Uterus (tissue), 7 donors: ENCODE measurements around a stretch of chr6.

GRCh38 chr6:134826736-134827614 lies 122.9 kb downstream of the ALDH8A1 start:
- PRO-cap, 4 experiments = no peak in any of the 4 experiments
- RAMPAGE, long total RNA, 2 experiments = no peak in any of the 2 experiments
- RRBS = no CpG with 5 or more reads among the region's 2 CpGs

- PRO-cap, 4 experiments = no peak in any of the 4 experiments
- RAMPAGE, long total RNA, 2 experiments = no peak in any of the 2 experiments
- RRBS = no CpG with 5 or more reads among the region's 2 CpGs
Observed at GRCh38 chr6:134830793-134831395, 119.0 kb downstream of the ALDH8A1 start.

DNA sequence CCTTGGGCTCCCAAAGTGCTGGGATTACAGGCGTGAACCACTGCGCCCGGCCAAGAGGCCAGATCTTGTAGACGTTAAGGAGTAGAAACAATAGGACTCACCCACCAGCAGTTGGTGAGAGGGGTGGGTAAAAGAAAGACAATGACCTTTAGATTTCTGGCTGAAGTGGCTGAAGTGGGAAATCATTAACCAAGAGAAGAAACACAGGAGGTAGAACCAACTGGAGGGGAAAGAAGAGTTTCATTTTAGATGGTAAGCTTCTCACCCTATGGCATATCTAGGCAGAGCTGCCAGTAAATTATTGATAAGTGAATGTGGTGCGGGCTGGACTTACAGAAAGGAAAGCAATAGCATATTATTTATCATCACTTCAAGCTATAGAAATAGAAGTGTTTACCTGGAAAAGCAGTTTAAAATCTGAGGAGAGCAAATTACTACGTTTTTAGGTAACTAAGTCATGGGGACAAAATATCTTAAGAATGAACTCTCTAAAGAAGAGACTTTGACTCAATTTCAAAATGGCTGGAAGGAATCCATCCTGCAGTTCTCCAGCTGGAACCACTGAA lies 109.7 kb downstream of the ALDH8A1 start:
- PRO-cap, 4 experiments = no peak in any of the 4 experiments
- RAMPAGE, long total RNA, 2 experiments = no peak in any of the 2 experiments
- RRBS = no CpG with 5 or more reads among the region's 6 CpGs

- PRO-cap, 4 experiments = no peak in any of the 4 experiments
- RAMPAGE, long total RNA, 2 experiments = no peak in any of the 2 experiments
- RRBS = no CpG with 5 or more reads among the region's 6 CpGs
Observed at GRCh38 chr6:135030653-135031373, 23.8 kb downstream of the HBS1L start.

- PRO-cap, 4 experiments = no peak in any of the 4 experiments
- RAMPAGE, long total RNA, 2 experiments = no peak in any of the 2 experiments
- RRBS = no CpG with 5 or more reads among the region's 3 CpGs
Observed at GRCh38 chr6:135110040-135110335, 55.4 kb upstream of the HBS1L start.

- PRO-cap, 4 experiments = no peak in any of the 4 experiments
- RAMPAGE, long total RNA, 2 experiments = no peak in any of the 2 experiments
- RRBS = no CpG with 5 or more reads among the region's 4 CpGs
Observed at GRCh38 chr6:135194016-135194879, 13.1 kb downstream of the MYB start.

DNA sequence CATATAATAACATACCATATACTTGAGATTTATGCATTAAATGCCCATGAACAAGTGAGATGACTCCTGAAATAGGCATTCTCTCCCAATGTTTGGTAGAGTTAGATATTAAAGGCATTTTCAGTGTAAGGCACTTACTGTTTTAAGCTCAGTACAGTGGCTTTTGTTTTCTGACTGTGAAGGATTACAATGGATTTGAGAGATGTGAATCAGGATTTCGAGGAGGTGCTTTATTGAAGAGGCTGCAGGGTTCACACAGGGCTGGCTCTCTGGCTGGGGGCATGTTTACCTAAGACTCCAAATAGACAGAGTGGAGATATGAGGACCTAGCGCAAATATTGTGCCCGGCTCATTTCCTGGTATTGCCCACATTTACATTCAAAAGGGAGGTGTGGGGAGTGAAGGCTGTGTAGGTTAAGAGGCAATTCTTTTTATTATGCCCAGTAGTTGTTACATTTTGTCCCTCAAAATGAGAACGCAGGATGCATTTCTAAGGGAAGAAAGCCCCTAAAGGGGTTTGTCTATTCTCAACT lies 70.3 kb downstream of the MYB start:
- PRO-cap, 4 experiments = no peak in any of the 4 experiments
- RAMPAGE, long total RNA, 2 experiments = no peak in any of the 2 experiments
- RRBS = no CpG with 5 or more reads among the region's 4 CpGs

DNA sequence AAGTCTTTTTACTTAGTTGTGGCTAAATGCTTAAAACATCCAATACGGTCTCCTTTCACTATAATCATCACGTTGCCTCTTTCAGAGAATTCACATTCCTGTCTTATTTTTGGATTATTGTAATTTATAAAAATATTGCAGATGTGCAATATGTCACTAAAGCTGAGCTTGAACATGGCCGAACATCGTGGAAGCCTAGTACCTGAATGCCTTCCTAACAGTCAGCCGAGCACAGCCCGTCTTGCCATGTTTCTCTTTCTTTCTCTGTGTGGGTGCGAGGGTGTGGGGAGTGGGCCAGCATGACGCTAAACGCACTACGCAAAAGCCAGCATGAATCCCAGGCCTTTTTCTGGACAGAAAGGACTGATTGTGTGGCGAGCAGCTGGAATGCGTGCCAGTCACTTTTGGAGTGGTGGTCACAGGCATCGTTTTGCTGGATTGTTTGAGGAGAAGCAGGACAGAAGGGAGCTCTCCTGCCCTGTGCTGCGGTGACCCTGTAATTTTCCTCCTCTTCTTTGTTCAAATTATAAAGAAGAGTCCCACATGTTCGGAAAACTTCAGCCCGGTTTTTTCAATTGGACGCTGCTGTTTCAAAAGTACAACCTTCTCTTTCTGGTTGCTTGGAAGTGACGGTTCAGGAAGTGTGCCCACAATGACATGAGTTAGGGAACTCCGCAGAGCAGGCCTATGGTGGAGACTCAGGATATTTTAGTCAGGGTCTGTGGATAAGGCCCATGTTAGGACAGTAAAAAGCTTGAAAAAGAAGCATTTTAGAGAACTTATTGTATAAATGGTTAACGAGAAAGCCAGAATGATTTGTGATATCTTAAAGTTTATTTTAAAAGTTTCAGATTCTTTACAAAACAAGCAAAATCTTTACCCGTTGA lies 54.2 kb downstream of the PDE7B start:
- PRO-cap, 4 experiments = no peak in any of the 4 experiments
- RAMPAGE, long total RNA, 2 experiments = no peak in any of the 2 experiments
- RRBS = no CpG with 5 or more reads among the region's 21 CpGs

DNA sequence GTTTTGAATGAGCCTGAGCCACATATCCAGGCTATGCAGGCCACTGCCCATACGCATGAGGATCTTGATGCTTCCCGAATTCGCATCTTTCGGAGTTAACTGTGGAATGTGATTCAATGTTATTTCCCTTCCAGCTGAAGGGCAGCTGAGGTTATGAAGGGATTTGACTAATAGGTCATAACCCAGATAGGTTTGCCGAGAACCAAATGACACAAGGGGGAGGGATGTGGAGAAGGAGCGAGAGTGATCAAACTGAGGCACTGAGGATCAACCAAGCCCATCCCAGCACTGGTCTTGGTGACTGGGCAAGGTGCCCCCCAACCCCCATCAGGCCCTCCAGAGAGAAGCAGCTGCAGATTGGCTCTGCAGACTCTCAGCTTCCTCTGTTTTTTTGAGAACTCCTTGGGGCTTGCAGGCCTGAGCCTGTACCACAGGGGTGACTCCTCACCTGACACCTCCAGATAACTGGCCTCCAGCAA lies 185.8 kb downstream of the PDE7B start:
- PRO-cap, 4 experiments = no peak in any of the 4 experiments
- RAMPAGE, long total RNA, 2 experiments = no peak in any of the 2 experiments
- RRBS = no CpG with 5 or more reads among the region's 6 CpGs

- PRO-cap, 4 experiments = peak in 4 of 4 experiments; most common plus-strand start chr6:136038210 (in 2); most common minus-strand start chr6:136038065 (in 3)
- RAMPAGE, long total RNA, 2 experiments = no peak in any of the 2 experiments
- RRBS = no CpG with 5 or more reads among the region's 17 CpGs
Observed at GRCh38 chr6:136037708-136038571, 186.4 kb downstream of the PDE7B start.

GRCh38 chr6:136267935-136268786 lies 18.1 kb upstream of the MTFR2 start:
- PRO-cap, 4 experiments = no peak in any of the 4 experiments
- RAMPAGE, long total RNA, 2 experiments = no peak in any of the 2 experiments
- RRBS = no CpG with 5 or more reads among the region's 5 CpGs

GRCh38 chr6:136288192-136288616 lies 1.4 kb downstream of the BCLAF1 start:
- PRO-cap, 4 experiments = no peak in any of the 4 experiments
- RAMPAGE, long total RNA, 2 experiments = no peak in any of the 2 experiments
- RRBS = no CpG with 5 or more reads among the region's 8 CpGs

DNA sequence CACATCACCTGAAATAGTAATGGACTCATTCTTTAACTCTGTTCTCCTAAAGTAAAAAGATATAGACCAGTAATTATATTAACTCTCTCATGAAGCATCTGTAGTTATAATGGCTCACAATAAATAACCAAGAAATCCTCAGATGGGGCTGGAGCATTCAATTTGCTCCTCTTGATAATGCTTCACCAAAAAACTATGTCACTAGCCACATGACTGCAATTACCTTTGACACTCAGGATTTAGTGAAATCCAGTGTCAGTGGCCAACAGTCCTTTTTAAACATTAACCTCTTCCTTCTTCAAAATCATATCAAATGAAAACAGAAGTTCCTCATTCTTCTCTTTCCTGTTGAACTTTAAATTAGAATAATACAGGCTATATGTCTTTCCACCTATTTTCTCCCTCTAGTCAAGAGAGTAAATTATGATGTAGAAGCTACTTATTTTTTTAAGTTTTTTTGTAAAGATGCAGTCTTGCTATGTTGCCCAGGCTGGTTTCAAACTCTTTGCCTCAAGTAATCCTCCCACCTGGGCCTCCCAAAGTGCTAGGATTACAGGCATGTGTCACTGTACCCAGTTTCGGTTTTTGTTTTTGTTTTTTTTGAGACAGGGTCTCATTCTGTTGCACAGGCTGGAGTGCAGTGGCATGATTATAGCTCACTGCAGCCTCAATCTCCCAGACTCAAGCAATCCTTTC lies 41.1 kb downstream of the MAP7 start:
- PRO-cap, 4 experiments = no peak in any of the 4 experiments
- RAMPAGE, long total RNA, 2 experiments = no peak in any of the 2 experiments
- RRBS = no CpG with 5 or more reads among the region's 1 CpG

- PRO-cap, 4 experiments = no peak in any of the 4 experiments
- RAMPAGE, long total RNA, 2 experiments = no peak in any of the 2 experiments
- RRBS = no CpG with 5 or more reads among the region's 2 CpGs
Observed at GRCh38 chr6:136524230-136524936, 25.8 kb downstream of the MAP7 start.

- PRO-cap, 4 experiments = no peak in any of the 4 experiments
- RAMPAGE, long total RNA, 2 experiments = no peak in any of the 2 experiments
- RRBS = no CpG with 5 or more reads among the region's 4 CpGs
Observed at GRCh38 chr6:136820424-136821050, 1.9 kb upstream of the PEX7 start.

- PRO-cap, 4 experiments = no peak in any of the 4 experiments
- RAMPAGE, long total RNA, 2 experiments = no peak in any of the 2 experiments
- RRBS = no CpG with 5 or more reads among the region's 8 CpGs
Observed at GRCh38 chr6:137353749-137354490, 134.7 kb upstream of the IFNGR1 start.

DNA sequence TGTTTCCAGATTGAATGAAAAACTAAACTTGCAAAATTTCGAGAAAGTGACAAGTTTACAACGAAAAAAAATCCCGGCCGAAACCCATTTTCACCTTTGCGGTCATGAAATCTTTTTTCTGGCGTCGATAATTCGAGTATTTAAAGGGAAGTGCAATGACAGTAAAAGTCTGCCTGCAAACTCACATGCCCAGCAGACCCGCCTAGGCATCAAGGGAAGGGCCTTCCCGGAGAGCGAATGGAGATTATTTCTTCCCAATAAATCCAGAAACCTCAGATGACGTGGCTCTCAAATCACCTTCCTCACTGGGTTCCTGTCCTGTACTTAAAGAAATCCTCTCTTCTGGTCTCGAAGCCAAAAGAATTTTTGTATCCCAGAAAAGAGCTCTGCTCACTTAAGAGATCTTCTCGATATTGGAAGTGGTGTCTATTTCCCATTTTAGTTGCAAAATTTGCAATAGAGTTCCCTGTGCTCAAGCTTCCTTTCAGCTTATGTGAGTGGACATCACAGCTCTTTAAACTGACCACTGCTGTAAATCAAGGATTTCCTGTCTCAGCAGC lies 4.1 kb downstream of the OLIG3 start:
- PRO-cap, 4 experiments = no peak in any of the 4 experiments
- RAMPAGE, long total RNA, 2 experiments = no peak in any of the 2 experiments
- RRBS = no CpG with 5 or more reads among the region's 14 CpGs

DNA sequence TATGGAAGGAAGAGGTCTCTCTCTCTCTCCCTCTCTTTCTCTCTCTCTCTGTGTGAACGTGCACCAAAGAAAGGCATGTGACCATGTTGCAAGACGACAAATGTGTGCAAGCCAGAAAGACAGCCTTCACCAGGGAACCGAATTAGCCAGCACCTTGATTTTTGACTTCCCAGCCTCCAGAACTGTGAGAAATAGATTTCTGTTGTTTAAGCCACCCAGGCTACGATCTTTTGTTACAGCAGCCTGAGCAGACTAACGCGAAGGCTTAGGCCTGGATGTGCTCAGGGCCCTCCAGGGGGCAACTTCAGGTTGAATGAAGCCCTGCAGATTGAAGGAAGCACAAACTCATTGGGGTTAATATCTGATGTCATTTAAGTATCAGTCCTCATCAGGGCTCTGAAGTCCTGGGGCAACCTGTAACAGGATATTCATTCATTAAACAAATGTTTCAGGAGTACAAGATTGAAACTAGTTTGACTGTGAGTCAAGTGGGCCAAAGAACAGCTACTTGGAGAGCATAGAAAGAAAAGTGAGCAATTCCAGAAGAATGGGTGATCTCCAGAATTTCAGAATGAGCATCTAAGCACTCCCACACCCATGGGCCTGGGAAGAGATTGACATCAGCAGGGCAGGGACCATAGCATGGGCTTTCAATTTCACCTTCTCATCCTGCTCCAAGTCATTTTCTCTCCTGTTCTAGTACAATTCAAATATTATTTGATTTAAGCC lies 157.3 kb upstream of the TNFAIP3 start:
- PRO-cap, 4 experiments = no peak in any of the 4 experiments
- RAMPAGE, long total RNA, 2 experiments = no peak in any of the 2 experiments
- RRBS = no CpG with 5 or more reads among the region's 6 CpGs

GRCh38 chr6:137715493-137716270 lies 151.4 kb upstream of the TNFAIP3 start:
- PRO-cap, 4 experiments = no peak in any of the 4 experiments
- RAMPAGE, long total RNA, 2 experiments = no peak in any of the 2 experiments
- RRBS = no CpG with 5 or more reads among the region's 6 CpGs

DNA sequence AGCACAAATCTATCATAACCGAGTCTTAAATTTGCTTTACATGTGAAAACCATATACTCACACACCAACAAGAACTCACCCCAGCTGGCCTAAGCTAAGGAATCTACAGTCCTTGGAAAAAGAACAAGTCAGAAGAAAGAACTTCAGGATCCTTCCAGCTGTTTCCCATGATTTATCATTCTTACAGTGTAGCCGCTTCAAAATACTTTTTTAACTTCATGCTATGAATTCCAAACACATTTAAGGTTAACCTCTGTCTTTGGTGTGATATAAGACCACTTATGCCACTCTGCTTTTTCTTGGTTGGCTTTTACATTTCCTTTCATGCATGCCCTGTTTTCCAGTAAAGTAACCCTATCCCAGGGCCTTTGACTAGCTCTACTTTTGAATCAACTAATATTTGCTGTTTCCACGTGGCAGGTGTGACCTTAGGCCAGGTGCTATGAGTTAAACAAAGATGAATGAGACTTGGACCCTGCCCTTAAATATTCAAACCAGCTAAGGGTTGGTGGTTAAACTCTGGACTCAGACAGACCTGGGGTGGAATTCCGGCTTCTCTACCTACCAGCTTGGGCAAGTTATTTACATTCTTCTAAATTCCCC lies 143.9 kb upstream of the TNFAIP3 start:
- PRO-cap, 4 experiments = no peak in any of the 4 experiments
- RAMPAGE, long total RNA, 2 experiments = no peak in any of the 2 experiments
- RRBS = no CpG with 5 or more reads among the region's 4 CpGs